Subcutaneous preadipocyte (primary cell): ENCODE data around the genes PBLD and DNA2.

DNA sequence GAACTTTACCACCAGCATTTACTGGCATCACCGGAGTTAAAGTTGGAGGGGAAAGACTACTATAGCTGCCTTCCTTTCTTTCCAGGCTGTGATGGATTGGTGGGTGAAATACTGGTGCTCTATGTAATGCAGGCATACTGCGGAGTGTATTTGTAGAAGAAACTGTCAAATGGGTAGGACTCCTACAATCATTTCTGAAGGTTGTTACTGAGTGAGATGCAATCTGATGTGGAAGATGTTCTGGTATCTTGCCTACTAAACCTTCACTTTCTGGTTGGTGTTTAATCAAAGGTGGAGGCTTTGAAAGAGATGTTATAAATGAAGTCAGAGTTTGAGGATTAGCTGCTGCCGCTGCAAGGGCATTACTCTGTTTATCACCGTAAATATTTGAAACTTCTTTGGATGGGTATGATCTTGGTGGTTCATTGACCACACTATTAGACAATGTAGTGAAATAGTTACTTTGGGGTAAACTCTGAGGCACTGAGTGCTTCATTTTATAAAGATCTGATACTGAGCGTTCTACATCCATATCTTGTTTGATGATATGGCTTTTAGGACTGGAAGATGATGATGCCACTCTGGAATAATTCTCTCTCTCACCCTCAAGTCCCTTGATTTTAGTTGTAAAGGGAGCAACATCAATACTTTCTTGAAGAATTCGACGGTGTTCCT, 74.9 kb downstream of the NRBF2 start:
- CAGE, long polyA plus RNA: no peak

- CAGE, long polyA plus RNA: no peak
These were observed 132.0 kb downstream of the NRBF2 start for GRCh38 chr10:63264949-63265755.

- CAGE, long polyA plus RNA: no peak
These were observed 28.2 kb downstream of the JMJD1C start for GRCh38 chr10:63437398-63438197.

DNA sequence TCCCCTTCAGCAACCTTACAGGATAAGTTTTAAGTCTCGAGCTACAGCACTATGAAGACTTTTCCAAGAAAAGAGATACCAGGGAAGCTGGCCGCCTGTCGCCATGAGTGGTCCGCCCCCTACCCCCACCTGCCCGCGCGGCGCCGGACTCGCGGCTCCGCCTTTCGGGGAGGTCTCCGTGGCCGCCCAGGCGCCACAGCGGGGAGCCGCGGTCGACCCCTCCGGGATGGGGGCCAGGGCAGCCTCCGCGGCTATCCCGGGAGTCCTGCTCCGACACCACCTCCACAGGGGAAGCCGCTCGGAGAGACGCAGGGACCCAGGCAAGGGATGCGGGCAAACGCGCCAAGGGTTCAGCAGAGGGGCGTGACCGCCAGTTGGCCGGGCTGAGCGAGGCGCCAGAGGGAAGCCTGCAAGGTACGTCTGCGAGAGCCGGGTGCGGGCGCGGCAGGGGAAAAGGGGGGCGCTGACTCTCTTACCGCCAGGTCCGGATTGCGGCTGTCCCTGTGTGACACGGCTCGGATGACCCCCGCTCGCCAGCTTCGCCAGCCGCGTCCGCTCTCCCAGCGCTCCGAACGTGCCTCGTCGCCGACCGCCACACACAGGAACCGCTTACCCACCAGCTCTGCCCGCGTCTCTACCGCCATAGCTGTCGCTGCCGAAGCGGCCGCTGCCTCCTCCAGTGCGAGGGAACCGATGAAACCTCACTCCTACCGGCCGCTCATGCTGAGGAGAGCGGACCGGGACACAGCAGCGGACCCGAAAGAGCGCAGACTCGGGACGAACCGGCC, 564 bp downstream of the JMJD1C start:
- CAGE, long polyA plus RNA: no peak

DNA sequence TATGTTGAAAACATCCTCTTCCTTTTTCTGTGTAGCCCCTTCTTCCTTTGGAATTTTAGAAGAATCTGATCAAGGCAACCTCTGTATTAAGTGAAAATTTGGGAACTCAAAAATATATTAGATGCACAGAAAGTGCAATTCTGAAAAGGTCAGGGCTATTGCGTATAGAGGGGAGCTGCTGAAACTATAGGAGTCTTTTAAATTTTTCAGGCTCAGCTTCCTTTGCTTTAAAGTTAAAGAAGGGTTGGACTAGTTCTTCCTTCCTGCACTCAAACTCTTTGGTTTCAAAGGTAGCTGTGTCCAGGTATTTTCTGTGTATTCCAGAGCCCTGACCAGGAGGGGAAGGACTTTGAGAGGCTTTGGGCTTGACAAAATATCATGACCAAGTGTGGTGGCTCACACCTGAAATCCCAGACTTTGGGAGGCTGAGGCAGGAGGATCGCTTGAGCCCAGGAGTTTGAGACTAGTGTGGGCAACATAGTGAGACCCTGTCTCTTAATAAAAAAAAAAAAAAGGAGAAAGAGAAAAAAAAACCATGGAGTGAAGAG, 111.2 kb downstream of the REEP3 start:
- CAGE, long polyA plus RNA: no peak

DNA sequence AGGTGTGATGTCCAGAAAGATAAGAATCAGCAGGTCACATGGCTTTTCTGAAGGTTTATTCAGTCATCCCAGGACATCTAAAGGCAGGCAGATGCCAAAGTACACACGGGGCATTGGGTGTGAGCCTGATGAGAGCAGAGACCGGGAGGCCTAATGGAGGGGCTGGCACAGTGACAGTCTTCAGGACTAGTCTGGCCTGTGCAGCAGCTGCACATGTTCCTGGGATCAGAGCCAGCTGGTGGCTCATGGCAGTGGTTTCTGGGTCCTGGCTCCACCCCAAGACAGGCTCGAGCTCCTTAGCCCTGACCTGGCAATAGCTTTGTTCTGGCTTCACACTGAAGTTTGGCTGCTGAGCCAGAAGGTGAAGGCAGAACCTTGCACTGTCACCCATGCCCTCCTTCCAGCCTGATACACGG, 191.1 kb downstream of the REEP3 start:
- CAGE, long polyA plus RNA: no peak

GRCh38 chr10:63799236-63799629, 278.0 kb downstream of the REEP3 start:
- CAGE, long polyA plus RNA: no peak

DNA sequence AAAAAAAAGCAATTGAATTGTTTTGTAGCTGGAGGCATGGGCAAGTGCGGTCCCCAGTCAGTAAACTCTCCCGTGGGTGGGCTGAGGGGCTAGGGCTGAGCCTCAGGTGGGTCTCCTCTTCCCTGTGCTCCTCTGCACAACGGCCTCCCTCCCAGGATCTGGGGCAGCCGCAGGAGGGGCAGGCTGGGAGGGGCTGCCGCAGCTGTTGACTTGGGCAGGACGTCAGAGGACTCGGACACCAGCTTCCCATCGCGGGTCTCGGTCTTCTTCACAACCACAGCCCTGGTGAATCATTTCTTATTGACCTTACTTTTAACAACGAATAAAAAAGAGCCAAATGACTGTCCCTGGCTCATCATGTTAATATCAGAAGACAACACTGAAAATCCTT, 32.6 kb downstream of the CTNNA3 start:
- CAGE, long polyA plus RNA: no peak

DNA sequence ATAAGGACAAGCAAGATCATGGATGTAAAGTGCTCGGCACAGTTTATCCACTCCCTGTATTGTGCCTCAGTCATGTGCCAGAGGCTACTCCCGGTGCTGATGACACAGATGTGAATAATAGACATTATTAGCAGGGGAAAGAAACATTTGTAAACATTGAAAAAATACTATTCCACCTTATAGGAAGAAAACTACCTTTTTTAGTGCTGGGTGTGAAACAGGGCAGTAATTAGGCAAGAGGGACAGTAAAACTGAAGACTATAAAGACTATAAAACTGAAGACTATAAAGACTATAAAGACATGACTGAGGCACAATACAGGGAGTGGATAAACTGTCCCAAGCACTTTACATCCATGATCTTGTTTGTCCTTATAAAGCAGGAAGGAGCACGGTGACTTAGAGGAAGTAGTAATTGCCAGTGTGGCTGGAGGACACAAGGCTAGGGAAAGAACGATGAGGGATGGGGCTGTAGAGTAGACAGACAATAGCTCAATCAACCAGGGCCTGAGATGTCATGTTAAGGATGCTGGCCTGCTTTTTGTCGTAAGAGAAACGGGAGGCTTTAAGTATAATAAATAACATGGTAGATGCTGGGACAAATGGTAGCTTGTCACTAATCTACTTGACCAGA, 26.1 kb downstream of the DNAJC12 start:
- CAGE, long polyA plus RNA: no peak

DNA sequence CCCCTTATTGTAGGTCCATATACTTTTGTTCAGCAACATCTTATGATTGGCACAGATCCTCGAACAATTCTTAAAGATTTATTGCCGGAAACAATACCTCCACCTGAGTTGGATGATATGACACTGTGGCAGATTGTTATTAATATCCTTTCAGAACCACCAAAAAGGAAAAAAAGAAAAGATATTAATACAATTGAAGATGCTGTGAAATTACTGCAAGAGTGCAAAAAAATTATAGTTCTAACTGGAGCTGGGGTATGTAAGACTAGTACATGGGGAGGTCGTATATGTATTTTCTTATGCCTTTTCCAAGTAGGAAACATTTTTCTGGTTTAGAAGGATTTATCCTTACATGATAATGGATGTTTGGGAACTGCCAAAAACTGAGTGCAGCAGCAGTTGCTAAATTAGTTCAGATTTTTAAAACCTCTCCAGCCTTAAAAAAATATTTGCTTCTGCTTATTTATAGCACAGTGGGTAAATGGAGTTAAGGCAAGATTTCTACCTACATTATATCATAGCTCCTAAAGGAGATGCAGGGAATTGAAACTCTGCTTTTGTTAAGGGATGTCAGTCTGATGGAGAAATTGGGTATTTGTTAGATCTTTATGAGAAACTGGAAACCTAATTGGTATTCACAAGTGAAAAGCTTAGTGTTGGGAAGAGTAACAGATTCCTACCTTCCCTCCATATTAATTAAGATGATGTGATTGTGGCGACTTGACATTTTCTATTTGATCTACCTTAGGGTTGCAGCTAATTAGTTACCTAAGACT, 4.6 kb downstream of the SIRT1 start:
- CAGE, long polyA plus RNA: no peak

- CAGE, long polyA plus RNA: no peak
These were observed 67.4 kb downstream of the SIRT1 start for GRCh38 chr10:67951782-67952341.

- CAGE, long polyA plus RNA: no peak
These were observed 70.6 kb downstream of the SIRT1 start for GRCh38 chr10:67954957-67955468.

DNA sequence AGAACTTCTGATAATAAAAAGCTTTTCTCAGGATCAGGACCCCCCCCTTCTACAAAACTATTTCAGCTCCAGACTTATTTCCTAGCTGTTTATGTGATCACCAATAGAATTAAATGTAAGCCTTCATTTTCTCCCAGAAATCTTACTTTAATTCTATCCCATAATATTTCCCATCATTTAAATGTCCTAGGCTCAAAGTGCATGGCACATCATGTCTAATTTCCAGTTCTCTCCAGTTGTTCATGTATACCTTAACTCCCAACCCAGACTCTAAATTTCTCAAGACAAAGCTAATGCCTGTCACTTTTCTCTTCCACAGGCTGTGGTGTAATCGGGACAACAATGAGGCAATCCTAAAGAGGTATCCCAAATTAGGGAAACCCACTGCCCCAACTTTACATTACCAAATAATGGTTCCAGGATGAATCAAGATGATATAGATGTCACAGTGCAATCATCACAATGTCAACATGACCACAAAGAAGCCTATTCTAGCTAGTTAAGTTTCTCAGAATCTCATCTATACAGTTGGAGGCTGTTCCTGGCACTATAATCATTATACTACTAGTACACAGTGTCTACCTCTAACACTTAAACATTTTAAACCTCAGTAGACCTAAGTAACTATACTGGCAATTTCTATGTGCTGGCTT, 4.2 kb downstream of the HERC4 start:
- CAGE, long polyA plus RNA: no peak

DNA sequence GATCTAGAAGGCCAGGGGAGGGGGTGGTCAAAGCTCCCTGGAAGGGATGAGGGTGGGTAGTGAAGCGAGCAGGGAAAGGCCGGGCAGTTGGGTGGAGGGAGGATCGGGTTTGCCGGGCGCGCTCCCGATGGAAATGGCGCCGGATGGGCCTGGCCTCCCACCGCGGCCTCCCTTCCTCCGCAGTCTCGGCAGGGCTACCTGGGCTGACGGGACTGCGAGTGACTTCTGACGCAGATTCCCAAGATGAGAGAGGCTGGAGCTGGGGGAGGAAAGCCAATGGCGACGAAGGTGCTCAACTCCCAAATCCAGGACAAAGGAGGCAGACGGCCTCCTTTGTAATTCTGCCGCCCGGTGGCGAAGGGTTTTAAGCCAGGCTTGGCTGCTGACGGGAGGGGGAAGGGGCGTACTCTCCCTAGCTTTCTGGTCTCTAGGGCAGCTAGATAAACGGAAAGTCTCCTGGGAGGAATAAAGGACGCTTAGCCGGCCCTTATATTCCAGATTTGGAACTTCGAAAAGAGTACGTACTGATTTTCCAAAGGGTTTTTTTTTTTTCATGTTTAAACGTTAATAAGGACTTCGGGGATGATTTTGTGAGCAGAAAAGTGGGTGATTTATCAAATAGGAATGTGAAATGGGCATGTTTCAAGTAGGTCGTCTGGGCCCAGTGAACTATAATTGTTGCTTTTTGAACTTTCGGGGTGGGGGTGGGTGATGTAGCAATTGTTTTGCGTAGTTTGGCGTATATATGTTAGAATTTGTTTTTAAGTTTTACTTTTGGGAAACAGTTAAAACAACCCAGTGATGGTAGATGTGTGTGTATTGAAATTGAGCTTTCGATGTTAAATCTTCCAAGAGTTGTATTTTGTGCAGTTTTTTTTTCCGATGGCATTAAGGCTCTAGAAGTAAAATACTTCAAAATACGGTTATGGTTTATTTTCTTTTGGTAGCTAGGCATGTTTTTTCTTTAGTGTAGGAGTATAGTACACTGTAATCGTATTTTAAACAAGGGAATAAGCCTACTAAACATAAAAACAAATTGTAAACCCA, at the start of gene PBLD:
Gene PBLD (minus strand): TSS at position 343 of the 1,047 bp plus-strand sequence.
- CAGE, long polyA plus RNA: no peak

DNA sequence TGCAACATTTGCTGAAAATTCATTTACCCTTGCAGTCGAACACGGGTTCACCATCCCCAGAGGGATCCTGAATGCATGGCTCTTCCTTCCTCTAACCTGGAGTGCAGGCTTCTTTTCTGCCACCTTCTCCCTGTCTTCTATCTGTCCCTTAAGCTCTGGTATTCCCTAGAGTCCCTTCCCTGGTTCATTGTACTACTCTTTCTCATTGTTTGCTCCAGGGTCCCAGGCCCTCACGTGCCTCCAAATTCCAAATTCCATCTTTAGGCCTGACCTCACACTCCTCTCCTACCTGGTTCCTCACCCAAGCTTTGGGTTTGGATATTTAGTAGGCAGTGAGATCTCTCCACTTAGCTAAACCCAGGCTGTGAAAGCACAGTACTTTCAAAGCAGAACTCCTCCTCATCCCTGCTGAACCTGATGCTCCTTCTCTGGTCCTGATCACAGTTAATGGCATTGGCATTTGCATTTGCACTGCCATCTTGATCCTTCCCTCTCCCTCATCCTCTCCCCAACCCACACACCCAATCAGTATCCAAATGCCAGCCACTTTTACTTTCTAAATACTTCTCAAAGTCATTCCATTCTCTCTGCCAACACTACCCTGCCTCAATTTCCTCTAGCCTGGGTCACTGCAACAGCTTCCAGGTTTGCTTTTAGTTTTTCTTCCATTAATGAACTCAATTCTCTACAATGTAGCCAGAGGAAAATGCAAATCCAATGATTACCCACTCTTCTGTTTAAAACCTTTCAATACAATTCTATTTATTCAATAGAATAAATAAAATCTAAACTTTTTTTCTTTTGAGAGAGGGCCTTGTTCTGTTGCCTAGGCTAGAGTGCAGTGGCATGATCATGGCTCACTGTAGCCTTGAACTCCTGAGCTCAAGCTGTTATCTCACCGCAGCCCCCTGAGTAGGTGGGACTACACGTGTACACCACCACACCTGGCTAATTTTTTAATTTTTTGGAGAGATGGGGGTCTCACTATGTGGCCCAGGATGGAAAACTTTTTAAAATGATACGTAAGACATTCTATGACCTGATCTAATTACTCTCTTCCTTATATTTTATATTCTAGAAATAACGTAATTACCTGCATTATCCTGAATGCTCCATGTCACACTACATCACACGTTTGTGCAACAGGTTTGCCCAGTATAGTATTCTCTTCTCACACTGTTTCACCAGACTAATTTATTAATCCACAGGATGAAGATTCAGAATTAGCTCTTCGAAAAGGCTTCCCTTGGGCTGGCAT, 26.1 kb upstream of the RUFY2 start:
- CAGE, long polyA plus RNA: no peak

DNA sequence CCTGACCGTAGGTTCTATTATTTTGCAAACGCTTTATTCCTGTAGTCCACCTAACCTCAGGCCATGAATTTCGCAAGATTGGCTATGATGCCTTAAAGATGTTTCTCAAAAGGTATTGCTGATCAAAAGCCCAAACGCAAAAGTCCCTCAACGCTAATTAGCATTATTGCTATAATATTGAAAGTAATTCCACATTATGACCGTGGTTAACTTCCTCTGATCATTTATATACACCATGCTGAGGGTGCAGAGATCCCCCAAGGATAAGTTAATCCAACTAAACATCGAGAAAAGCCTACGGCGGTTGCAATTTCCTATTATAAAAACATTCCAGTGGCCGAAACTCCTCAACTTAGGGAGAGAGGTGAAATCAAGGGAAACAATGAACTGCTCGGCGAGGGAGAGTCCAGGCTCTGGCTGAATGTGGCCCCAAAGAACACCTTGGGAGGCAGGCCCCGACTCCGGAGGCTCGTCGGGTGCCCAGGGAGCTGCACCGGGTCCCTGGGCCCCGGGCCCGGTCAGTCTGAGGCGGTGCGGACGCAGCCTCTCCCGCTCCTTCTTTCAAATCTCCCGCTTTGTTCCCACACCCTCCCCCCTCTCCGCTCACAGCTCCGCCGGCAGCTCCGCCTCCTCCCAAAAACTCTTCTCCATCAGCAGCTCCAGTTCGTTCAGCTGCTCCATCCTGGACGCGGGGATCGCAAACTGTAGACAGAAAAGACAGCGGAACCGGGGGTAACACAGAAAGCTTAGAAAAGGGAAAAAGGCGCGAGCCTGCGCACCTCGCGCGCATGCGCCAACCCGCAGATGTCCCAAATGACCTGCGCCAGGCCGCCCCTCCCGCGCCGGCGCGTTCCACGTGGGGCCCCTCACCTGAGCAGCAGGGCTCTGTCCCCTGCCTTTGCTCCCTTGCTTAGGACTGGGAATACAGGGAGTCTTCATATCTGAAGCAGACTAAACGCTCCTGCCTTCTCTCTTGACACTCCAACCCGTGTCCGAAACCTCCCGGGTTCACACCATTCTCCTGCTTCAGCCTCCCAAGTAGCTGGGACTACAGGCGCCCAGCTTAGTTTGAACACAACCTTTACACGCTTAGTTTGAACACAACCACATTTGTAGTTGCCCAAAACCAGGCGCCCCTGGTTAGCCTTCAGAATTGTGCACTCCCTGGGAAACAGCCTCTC, at the start of gene DNA2:
Gene DNA2 (minus strand): TSS at position 790 of the 1,181 bp plus-strand sequence.
- CAGE, long polyA plus RNA: no peak

DNA sequence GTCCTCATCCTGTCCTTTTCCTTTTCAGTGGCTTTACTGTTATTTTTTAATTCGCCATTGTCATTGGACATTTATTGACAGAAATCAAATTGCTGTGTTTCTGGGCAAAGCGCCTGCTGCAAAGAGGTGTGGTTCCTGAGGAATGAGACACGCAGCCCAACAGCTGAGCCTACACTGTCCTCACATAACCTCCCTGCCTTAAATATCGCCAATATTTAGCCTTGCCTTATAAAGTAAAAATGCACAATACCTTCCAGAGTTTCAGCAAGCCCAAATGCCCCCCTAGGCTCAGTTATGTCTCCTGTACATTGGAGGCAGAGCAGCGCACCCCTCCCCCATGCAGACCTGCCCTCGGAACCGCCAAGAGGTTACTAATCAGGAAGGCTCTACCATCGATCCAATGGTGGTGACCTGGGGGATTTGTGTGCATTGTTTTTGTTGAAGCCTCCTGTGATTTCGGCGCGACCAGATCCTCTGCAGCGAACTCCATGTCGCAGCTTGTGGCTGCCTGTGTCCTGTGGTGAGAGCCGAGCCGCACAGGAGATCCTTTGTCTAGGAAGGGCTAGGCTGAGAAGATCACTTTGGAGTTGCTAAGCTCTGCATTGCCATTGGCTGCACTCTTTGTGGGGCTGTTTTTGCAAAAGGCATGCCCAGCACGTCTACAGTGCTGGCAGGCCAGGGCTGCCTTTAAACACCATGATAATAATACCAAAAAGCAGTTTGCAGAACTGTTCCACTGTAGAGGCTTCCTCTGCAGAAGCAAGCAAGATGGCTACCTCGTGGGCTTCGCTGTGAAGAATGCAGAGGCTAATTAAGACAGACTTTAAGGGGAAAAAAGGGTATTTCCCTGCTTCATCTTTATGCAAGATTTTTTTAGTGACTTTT, 40.0 kb downstream of the TET1 start:
- CAGE, long polyA plus RNA: no peak

DNA sequence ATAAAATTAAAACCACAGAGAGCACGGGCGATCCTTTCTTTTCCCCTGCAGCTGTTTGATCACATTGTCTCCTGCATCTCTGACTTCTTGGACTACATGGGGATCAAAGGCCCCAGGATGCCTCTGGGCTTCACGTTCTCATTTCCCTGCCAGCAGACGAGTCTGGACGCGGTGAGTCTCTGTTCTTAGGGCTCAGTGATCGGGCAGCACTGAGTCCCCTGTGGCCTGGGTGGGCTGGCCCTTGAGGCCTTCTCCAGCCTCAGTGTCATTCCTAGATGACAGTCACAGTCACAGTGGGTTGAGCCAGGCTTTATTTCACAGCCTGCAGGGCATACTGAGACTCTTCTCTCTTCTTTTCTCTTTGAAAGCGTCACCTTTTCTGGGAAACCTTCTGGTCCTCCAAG, 32.0 kb downstream of the TACR2 start:
- CAGE, long polyA plus RNA: no peak

DNA sequence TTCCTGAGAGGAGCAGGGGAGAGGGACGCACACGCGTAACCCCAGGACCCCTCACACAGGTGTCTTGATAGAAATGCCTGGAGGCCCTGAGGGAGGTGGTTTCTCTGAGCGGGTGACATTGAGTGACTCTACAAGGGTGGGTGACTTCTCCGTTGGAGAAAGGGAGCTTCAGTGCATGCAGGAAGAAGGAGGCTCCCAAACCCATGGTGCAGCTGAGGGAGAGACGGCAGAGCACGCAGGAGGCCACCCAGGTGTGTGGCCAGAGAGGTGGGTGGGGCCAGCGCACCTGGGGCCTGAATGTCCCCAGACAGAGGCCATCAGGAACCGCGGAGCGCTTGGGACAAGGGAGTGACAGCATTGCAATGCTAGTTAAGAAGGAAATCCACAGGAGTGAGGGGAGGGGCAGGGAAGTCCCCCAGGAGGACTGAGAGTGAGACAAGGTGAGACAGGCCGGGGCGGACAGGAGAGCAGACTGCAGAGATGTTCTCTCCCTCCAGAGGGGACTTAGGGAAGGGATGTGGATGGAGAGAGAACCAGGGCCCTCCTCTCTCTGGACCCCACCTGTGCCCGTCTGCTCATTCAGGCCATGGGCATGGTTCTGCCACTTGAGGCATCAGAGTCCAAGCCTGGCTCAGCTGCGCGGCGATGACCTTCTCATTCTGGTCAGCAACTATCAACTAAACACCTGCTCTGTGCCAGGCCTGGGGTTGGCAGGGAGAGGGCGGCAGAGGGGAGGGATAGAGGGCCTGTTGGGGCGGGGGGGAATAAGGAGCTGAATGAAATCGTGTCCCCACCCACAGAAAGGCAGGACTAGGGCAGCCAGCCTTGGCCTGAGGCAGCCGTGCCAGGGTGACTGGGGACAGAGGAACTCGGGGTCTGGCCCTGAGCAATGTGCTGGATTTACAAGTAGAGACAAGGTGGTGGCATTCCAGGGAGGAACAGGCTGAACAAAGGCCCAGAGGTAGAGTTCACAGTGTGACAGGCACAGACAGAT, 69.4 kb upstream of the COL13A1 start:
- CAGE, long polyA plus RNA: no peak

- CAGE, long polyA plus RNA: no peak
These were observed 44.3 kb downstream of the COL13A1 start for GRCh38 chr10:69845903-69846533.